Metastatic Liver Carcinoma in the Lung (tissue), 2 donors: ENCODE measurements around the genes H2BW2, ZCCHC18 and RNF128.

DNA sequence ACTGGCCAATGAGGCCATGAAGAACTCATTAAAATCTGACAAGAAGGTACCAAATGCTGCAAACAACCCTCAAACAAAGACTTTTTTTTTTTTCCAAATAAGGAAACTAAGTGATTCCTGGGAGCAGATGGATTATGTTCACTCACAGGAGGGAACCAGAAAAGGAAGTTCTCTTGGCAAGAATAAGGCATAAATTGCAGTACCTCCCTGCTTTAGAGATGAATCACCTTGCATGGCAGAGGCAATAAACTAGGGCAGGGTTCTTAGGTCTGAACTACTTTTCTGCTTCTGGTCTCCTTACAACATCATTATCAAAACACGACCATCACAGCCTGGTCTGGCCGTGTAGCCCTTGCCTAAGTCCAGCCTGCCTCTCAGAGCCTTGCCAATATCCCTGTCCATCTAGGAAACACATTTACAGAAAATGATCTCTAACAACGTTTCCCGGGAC is 6.2 kb downstream of the TMEM31 start:
- PRO-cap, 2 experiments: no peak in any of the 2 experiments

- PRO-cap, 2 experiments: no peak in any of the 2 experiments
These were observed at the start of gene H2BW2 for GRCh38 chrX:104039806-104040047. TSS of gene H2BW2 (plus strand) at chrX:104039956.

DNA sequence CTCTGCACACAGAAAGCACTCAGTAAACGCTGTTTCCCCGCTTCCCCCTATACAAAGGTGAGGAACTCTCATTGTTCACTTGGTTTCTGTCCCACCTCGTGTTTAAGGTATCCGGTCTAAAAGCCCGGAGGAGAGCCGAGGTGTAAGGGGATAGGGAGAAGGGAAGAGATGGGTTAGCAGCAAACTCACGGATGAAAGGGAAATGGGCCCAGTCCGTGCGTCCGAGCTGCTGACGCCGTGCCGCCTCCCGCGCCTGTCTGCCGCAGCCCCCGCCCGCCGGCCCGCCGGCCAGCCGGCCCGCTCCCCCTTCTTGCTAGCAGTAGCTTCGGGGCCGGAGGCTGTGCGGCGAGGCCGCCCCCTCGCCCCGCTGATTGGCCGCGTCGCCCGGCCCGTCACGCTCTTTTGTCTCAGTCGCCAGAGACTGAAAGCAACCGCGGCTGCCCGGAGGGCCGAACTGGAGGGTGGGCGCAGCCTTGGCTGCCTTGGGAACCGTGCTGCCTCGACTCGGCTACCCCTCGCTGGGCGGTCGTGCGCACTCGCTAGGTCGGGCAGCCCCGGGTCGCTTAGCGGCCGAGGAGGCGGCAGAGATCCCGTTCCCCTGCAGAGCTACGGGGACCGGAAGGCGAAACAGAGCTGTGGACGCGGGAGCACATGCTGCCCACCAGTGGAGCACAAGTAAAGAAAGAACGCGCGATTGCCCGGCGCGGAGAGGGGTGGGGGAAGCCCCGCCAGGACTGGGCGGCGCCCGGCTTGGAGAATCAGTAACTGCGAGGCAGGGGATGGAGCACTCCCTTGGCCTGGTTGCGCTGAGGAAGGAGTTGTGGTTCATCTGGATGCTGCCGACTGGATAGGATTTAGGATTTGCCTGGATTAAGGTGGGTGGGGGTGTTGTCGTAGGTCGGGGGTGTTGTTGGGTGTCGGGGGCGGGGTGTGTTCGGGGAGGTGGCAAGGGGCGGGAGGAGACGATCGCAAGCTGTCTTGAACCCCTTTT is at the start of gene ZCCHC18:
TSS of gene ZCCHC18 (plus strand) at position 397 of the 991 bp plus-strand sequence.
- PRO-cap, 2 experiments: no peak in any of the 2 experiments

- PRO-cap, 2 experiments: peak in 2 of 2 experiments; most common plus-strand start chrX:106726709 (in 2); most common minus-strand start chrX:106726569 (in 1)
These were observed at the start of gene RNF128 for GRCh38 chrX:106726355-106726966. TSS of gene RNF128 (plus strand) at chrX:106726701.

DNA sequence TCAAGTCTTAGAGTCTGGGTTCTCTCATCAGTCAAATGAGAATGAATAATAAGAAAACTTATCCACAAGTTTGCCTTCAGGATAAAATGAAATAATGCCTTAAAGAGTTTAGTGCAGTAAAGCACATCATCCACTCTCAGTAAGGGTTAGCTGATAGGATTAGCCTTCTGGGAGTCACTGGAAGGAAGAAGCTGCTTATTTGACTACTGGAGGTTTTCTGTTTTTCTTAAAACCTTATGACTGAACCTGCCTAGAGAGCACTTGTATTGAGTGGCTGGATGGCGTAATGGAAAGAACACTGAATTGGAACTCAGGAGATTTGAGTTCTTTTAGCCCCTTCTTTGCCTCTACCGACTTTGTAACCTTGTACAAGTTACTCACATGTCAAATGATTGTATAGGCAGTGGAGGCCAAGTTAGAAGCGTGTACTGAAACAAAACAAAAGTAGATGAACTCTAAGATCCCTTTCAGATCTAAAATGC is 1.9 kb downstream of the RNF128 start:
- PRO-cap, 2 experiments: no peak in any of the 2 experiments

DNA sequence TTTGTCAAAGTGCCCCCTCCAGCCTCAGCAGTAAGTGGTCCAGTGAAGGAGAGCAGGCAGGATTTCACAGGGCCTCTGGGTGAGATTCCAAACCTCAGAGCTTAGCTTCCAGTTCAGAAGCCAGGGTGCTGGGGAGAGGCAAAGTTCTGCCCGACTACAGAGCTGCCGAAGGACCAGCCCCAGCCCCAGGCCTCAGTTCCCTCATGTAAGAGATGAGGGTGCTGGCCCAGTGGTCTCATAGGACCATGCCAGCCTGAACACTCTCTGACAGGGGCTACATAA is 746 bp upstream of the RIPPLY1 start:
- PRO-cap, 2 experiments: no peak in any of the 2 experiments

GRCh38 chrX:106929564-106930187 is 9.5 kb downstream of the CLDN2 start:
- PRO-cap, 2 experiments: no peak in any of the 2 experiments

DNA sequence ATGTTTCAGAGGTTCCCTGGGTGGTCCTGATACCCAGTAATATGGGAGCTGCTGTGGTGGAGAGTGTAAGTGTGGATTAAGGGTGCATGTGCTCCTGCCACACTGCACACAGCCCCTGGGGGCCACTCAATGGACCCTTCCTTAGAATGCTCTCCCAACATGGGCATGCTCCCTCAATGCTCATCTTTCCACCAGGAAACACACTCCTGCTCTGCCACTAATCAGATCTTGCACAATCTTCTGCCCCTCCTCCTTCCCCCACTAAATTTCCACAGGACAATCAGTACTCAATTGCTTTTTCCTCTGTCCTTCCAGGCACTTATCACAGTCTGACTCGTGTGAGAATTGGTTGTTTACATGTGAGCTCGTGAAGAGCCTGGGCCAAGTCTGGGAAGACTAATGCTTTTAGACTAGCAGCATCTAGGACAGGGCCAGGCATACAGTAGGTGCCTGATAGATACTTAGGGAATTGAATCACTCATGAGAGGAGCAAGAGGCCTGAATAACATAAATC is 54.8 kb downstream of the PRPS1 start:
- PRO-cap, 2 experiments: no peak in any of the 2 experiments

DNA sequence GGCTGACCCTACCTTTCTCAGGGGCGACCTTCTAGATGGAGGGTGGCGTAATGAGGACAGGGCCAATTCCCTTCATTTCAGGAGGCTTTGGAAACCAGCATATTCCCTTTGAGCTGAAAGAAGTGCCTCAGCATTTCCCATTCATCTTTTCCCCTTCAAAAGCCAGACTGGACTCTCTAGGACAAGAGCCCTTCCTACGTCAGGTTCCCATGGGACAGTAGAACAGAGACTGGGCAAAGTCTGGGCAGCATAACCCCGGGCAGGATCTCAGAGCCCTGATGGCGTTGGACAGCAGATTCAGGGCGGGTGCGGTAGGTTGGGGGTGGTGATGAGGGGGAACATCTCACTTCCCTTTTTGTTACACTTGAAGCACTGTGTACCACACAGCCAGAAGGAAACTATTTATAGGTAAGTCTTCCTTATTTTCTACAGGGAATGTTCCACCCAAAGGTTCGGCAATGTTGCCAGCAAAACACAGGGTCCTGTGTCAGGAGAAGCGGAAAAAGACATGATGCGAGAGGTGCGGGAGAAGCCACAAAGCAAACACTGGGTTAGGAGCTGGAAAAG is 54.3 kb downstream of the TSC22D3 start:
- PRO-cap, 2 experiments: no peak in any of the 2 experiments

GRCh38 chrX:107726745-107727314 is 48.8 kb downstream of the TSC22D3 start:
- PRO-cap, 2 experiments: no peak in any of the 2 experiments

DNA sequence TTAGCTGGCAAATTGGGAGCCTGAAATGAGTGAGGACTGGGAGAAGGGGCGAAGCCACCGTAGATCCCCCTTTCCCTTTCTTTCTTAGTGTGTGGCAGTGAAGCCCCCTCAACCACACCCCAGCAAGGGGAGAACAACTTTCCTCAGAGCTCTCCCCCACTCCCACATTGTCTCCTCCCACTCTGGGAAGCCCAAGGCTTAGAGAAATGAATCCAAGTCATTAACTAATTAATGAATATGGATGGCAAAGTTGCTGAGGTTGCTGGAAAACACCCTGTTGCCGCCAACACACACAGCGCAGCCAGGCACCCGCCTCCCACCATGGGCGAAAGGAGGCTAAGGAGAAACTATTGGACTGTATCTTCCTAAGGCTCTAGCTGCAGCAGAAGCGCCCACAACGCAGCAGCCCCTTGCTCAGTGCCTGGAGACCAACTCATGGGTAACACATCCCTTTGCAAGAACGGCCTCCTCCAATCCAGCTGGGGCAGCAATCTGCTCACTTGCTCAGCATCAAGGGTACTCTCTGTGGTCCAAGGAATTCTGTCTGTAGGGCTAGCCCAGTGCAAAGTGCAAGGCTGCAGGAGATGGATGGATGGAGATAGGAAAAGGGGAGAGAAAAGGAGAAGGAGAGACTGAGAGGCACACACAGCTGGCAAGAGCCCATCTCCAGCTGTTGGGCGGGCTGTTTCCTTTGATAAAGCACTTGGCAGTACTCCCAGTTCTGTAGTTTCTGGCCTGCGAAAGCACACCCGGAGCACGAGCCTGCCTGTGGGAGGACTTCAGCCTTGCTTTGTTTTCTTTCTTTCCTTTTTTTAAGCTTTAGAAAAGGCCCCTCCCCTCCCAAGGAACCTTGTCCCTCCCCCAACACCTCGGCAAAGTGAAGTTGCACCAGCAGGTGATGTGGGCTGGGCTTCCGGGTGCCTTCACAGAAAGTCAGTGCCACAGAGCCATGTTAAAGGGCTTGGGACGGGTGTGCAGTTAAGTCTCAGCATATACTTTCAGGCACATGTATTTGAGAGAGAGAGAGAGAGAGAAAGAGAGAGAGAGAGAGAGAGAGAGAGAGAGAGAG is 34.0 kb downstream of the TSC22D3 start:
- PRO-cap, 2 experiments: peak in 1 of 2 experiments; most common plus-strand start position 926 of the sequence (in 1)

- PRO-cap, 2 experiments: no peak in any of the 2 experiments
These were observed 22.3 kb downstream of the TSC22D3 start for GRCh38 chrX:107753045-107753969.

DNA sequence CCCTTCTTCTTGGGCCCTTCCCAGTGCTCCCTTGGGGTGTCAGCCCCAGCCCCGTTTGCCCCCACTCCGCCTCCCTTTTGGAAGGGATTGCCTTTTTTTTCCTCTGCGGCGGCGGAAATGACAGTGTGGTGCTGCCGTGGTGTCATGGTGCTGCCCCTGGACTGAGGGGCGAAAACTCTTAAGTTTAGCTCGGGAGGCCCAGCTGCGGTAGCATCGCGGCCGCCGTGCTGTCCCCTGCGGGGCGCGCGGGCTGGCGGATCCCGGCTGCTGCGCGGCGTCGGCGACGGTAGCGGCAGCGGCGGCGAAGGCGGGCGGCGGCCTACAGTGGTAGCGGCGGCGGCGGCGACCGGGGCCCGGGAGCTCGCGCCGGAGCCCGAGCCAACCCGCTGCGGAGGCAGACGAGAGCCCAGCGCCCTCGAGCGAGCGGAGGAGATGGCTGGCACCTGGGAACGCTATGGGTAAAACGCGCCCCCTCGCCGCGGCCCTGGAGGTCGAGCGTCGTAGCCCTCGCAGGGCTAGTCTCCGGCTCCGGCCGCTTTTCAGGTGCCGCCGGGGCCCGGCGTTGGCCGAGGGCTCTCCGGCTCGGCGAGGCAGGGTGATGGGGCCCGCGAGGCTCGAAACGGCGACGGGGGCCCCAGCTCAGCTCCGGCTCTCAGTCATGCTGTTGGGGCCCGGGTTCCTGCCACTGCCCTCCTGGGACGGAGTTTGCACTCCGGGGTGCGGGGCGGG is 471 bp downstream of the MID2 start:
- PRO-cap, 2 experiments: peak in 1 of 2 experiments; most common plus-strand start position 123 of the sequence (in 1)

- PRO-cap, 2 experiments: peak in 1 of 2 experiments; most common plus-strand start chrX:108090591 (in 1)
These were observed 943 bp downstream of the PSMD10 start for GRCh38 chrX:108090434-108090764.

- PRO-cap, 2 experiments: no peak in any of the 2 experiments
These were observed 145.6 kb downstream of the AMMECR1 start for GRCh38 chrX:110172242-110172716.

GRCh38 chrX:111685456-111686129 is 4.6 kb downstream of the ALG13 start:
- PRO-cap, 2 experiments: no peak in any of the 2 experiments

DNA sequence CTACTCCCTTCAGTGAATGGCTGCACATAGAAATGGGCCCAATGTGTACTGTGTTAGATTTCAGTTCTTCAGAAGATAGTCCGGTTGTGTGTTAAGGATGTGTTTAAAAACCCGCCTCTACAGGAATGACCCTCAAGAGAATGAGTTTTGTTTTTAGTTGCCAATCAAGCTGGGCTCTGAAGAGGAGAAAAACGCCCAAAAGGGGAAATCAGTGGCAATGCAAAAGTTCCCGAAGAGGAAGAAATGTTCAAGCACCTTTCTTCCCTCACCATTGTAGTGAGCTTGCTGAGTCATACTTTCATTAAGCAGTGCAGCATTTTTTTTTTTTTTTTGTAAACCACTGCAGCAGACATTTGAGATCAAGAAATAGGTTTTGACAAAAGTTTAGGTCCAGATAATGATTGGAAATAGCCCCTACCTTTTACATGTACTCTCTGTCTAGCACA is 7.1 kb upstream of the TRPC5OS start:
- PRO-cap, 2 experiments: no peak in any of the 2 experiments

- PRO-cap, 2 experiments: no peak in any of the 2 experiments
These were observed 38.4 kb downstream of the TRPC5OS start for GRCh38 chrX:111914174-111914982.

DNA sequence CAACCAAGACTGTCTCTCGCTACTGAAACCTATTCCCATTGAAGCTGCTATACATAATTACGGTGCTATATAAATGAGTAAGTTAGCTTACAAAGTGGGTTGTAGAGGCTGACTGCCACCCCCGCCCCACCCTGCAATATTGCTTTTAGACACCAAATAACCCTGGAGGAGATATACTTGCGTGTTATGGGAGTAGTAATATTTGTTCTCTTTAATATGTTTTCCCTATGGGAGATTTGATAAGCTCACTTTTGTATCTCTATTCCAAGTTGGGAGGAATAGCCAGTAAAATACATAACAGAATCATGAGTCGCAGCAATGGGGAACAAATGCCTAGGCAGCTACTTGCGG is 130.0 kb downstream of the RTL4 start:
- PRO-cap, 2 experiments: no peak in any of the 2 experiments

DNA sequence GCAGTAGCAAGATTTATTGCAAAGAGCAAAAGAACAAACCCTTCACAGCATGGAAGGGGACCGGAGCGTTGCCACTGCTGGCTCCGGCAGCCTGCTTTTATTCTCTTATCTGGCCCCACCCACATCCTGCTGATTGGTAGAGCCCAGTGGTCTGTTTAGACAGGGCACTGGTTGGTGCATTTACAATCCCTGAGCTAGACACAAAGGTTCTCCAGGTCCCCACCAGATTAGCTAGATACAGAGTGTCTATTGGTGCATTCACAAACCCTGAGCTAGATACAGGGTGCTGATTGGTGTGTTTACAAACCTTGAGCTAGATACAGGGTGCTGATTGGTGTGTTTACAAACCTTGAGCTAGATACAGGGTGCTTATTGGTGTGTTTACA is 313.9 kb upstream of the HTR2C start:
- PRO-cap, 2 experiments: no peak in any of the 2 experiments